SJSA1 (cell line): ENCODE measurements around a stretch of chr11.

DNA sequence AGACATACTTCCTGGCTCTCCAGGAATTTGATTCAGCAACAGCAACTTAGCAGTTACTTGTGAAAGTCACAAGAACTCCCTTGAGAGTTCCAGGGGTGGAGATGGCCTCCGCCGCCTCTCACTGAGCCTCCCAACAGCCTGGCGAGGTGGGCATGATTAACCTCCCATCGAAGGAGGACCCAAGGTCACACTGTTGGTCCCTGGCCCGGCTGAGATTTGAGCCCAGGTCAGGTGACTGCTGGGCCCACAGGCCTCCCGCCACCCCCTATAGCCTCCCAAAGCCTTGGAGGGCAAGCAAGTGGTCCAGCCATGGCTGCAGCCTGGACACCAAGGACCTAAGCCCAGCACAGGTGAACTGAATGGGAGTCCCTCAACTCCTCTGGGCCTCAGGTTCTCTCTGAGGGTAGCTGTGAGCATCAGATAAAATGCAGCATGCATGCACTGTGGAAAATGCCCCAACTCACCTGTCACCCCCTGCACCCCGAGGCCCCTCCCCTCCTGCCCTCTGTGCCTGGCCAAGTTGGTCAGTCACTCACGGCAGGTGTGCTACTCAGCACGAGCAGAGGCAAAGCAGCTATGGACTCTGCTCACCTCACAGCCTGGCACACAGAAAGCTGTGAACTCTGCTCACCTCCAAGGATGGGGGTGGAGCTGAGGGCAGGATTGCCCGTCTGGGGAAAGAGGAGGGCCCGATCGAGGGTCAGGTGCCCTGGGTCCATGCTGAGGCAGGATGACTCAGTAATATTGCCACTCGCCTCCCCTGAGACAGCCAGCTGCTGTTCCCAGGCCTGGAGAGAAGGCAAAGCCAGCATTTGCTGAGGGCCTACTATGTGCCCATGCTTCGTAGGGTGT is 13.8 kb upstream of the TSKU start:
- RAMPAGE, long total RNA: no peak

DNA sequence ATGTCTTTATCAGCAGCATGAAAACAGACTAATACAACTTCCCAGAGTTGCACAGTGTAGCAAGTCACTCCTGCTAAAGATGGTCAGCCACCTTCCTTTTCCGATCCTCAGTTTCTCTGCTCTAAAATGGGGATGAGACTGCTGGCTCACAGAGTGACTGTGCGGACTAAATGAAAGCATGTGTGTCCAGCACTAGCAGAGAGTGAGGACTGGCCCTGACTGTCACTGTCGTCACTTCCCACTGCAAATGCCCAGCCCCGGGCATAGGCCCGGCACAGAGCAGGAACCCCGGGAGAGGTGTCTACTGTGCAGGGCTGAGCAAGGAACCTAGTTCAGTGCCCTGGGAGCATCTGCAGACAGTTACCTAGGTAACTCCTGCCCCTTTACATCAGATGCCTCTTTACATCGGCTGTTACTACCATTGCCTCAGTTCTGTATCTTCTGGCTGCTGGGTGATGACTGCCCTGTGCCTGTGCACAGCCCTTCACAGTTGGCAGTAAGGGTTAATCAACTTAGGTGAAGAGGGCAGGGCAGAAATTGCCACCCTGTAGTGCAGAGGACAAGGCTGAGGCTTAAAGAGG is 9.8 kb downstream of the TSKU start:
- RAMPAGE, long total RNA: no peak

GRCh38 chr11:76801079-76801766 is 18.1 kb downstream of the TSKU start:
- RAMPAGE, long total RNA: no peak

GRCh38 chr11:76801767-76802350 is 18.7 kb downstream of the TSKU start:
- RAMPAGE, long total RNA: no peak

- RAMPAGE, long total RNA: no peak
Measured at GRCh38 chr11:76820017-76820482, 36.9 kb downstream of the TSKU start.

GRCh38 chr11:76885796-76886467 is 25.2 kb downstream of the ACER3 start:
- RAMPAGE, long total RNA: no peak

- RAMPAGE, long total RNA: no peak
Measured at GRCh38 chr11:77108506-77108750, 5.8 kb downstream of the OMP start.

DNA sequence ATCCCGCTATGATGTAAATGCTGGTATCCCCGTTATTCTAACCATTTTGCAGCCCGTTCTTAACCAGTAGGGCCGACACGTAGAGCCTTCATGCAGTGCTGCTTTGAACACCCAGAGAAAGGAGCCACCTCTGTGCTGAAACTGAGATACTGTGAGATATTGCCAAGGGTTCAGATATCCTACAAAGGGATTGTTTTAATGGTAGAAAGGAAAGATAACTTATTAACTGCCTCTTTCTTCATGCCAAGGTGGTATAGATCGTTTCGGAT is 883 bp downstream of the AQP11 start:
- RAMPAGE, long total RNA: no peak

- RAMPAGE, long total RNA: no peak
Measured at GRCh38 chr11:77622255-77622716, 15.3 kb downstream of the CLNS1A start.

GRCh38 chr11:77698374-77698807 is 60.8 kb upstream of the CLNS1A start:
- RAMPAGE, long total RNA: no peak

GRCh38 chr11:78014785-78015391 is 8.2 kb downstream of the KCTD14 start:
- RAMPAGE, long total RNA: no peak

GRCh38 chr11:78045697-78046125 is 17.9 kb upstream of the THRSP start:
- RAMPAGE, long total RNA: no peak

GRCh38 chr11:78173888-78174599 is 14.4 kb downstream of the KCTD21 start:
- RAMPAGE, long total RNA: no peak

- RAMPAGE, long total RNA: no peak
Measured at GRCh38 chr11:78187808-78188455, 494 bp downstream of the KCTD21 start.

DNA sequence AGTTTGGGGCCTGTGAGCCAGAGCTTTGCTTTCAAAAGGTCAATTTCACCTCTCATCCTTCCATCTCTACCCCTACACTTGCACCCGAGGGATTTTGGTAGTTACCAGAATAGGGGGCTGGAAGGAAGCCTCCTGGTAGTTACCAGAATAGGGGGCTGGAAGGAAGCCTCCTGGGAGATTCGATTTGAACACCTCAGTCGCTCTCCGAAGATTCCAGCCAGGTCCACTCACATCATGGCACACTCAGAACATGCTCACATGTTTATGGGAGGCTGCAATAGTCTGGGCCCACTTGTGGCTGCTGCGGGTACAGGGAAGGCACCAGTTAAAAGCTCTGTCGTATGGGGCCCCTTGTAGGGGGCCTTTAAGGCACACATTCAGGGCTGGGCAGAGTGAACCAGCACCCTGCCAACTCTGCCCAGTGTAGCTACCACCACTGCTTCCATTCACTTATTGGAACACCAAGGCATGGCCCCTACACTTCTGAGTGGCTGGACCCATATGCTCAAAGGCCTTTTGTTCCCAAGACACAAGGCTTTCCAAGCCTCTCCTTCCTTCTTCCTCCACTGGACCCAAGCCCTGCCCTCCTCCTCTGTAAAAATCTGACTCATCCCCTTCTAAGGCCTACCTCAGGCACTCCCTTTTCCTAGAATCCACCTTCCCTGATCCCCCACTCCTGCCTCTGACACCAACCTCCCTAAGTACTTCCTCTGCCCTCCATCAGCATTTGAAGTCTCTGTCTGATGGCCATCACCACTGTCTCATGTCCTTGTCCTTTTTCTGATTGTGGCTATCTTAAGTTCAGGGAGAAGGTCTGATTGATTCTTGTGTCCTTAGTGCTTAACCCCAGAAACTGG is 28.0 kb downstream of the USP35 start:
- RAMPAGE, long total RNA: no peak

- RAMPAGE, long total RNA: no peak
Measured at GRCh38 chr11:78311540-78312312, 105.9 kb downstream of the GAB2 start.

DNA sequence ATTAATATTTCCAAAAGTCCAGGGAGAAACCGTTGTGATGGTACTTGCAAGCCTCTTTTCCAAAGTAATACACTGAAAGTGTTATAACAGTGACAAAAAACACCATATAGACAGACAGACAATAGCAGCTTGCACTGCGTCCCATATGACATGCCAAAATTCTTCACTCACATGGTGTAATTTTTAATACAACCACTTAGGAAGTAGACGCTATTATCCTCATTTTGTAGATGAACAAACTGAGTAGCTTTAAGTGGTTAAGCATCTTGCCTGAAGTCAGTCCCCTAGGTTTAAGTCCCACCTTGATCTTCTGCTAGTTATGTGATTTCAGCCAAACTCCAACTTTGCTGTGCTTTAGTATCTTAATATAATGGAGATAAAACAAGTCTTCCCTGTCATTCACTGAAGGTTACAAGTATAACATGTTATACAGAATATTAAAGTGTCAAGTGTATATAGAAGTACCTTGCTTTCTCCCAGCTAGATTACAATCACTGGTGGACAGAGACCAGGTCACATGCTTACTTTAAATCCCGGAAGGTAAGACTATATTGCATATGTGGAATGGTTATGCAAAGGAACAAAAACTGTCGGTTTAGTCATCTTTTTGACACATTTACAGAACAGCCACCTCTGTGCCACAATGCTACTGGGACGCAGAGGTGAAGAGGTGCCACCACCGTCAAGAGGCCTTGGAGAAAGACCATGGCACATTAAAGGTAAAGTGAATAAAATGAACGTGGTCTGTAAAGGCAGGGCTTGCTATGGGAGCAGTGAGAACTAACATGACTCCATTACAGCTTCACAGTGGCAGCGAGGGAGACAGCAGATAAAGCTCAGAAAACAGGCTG is 103.2 kb downstream of the GAB2 start:
- RAMPAGE, long total RNA: no peak

DNA sequence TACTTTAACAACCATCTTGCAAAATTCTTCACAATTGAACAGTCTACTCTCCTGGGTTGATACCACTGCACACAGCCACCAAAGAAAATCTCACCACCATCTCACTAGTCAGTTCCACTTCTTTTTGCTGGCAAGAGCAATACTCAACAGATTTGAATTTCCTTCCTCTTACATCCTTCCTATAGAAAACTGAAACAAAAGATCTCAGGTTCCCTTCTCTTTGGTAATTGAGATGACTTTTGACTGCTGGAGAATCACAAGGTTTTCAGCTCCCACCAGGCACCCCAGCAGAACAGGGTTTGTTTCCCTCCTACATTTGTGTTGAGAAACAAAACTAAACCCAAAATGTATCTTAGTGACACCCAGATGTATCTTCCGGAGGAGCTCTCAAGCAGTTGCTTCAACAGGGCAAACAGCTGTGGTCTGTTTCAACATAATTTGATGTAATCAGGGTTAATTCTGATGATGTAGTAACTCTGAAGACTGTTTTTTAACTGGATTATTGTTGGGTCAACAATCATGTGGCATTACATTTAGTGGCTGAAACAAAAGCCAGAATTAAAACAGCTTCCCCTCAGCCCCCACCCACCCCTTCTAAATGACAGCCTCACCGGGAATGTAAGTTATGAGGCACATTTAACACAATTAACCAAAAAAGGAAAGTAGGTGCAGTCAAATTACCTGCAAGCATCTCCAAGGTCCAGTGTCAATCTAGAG is 7.2 kb upstream of the GAB2 start:
- RAMPAGE, long total RNA: no peak

GRCh38 chr11:78464079-78464640 is 46.5 kb upstream of the GAB2 start:
- RAMPAGE, long total RNA: no peak

GRCh38 chr11:78809722-78810279 is 235.1 kb upstream of the NARS2 start:
- RAMPAGE, long total RNA: no peak